Measurements from ENCODE around the gene NEK5.

DNA sequence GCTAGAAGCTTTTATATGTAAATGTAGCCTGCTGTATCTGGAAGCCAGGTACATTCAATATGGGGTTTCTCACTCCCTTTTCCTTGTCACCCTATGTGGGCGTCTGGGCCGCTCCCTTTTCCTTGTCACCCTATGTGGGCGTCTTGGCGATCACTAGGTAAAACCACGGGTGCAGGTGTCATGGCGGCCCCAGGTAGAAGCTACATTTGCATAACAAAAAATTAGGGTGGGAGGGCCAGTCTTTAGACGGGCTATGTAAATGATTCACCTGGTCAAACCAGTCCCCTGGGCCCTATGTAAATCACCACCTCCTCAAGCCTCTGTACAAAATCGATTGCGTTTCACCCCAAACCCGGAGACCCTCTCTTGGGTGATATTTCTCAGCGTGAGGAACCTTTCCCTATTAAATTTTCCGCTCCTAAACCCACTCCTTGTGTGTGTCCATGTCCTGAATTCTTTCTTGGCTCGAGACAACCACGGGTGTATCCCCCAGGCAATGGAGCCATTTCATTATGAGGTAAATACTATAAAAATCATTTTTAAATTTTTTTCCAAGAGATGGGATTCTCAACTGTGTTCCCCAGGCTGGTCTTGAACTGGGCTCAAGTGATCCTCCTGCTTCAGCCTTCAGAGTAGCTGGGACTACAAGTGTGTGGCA is 2.3 kb downstream of the TRIM13 start:
- PRO-cap, result no peak

GRCh38 chr13:50080760-50080875 is 65.4 kb downstream of the KCNRG start:
- PRO-cap, result bidirectional peak, plus-strand start at chr13:50080791, minus-strand start at chr13:50080609

- PRO-cap, result no peak
Measured at GRCh38 chr13:50114331-50115156, 99.3 kb downstream of the KCNRG start.

DNA sequence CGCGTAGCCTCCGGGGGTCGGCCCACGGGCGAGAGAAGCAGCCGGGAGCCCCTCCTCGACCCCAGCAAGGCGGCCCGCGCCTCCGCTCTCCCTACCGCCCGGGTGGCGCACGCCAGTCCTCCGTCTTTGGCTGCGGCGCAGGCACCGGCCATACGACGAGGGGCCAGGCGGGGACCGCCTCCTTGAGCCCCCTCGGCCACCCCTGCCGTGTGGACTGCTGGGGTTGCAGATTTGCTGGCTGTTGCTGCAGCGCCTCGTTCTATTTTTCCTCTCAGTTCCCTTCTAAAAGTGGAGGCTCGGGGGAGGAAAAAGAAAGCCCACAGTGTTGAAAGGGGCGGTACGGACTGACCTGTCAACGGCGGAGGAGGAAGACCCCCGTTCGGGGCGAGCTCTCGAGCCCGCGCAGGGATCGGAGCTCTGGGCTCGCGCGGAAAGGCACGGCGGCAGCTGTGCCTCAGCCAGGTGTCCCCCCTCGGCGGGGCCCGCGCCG is 109.8 kb downstream of the KCNRG start:
- PRO-cap, result bidirectional peak, plus-strand start at position 355 of the sequence, minus-strand start at position 128 of the sequence

GRCh38 chr13:50141604-50142128 is 126.4 kb downstream of the KCNRG start:
- PRO-cap, result no peak

- PRO-cap, result no peak
Measured at GRCh38 chr13:50714789-50715251, 128.7 kb downstream of the DLEU7 start.

DNA sequence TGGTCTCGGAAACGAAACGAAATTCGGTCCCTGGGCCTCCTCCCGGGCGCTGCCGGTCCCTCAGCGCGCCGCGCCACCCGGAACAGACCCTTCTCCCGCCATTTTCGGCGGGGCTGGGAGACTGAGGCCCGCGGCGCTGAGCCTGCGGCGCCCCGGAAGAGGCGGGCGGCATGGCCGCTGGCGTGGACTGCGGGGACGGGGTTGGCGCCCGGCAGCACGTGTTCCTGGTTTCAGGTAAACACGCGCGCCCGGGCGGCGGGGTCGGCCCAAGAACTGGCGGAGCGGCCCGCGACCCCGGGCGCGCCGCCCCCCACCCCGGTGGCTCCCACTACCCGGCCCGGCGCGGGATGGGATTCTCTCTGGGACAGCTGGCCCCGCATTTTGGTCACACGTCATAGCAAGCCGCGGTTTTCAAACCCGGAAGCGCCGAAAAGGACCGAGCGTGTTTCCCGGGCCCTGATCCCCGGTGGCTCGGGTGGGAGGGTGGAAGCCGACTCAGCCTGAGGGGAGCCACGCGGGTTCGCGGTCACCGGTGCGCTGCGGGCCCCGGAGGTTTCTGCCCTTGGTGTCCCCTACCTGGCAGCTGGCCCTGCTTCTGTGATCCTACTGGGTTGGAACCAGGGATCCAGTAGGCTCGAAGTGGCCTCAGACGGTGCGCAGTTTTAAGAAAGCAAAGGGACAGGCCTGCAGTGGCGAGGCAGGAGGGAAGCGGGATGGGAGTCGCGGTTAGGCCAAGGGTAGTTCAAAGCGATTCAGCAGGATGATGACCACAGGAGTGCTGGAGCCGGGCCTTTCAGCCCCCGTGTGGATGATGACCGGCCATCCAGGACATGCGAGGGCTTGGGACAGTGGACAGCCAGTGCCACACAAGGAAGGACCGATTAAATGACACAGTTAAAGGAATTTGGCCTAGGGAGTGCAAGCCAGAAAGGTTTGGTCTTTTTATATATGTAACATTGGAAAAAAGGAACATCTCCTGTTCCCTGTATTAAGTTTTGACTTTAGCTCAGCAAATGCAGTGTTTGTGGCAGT is 632 bp downstream of the RNASEH2B start:
- PRO-cap, result bidirectional peak, plus-strand start at position 269 of the sequence, minus-strand start at position 115 of the sequence

DNA sequence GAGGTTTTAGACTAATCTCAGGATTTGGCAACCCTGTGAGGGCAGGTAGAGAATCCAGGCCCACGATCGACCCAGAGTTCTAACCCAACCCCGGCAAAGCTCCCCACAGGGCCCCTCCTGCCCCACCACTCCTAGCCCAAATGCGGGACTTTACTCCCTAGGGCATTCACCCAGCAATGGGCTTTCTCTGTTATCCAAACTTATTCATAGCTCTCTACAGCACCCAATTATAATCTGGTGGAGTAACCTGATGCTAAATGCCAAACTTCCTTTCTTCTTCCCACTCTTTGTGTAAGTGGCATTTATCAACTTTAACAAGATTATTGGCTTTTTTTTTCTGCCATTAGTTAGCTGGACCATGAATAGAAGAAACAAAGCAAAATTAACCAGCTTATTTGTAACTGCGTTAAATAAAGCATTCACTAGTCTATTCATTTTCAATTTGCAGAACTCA is 1.3 kb downstream of the FAM124A start:
- PRO-cap, result no peak

GRCh38 chr13:51246663-51247505 is 24.7 kb downstream of the FAM124A start:
- PRO-cap, result no peak

DNA sequence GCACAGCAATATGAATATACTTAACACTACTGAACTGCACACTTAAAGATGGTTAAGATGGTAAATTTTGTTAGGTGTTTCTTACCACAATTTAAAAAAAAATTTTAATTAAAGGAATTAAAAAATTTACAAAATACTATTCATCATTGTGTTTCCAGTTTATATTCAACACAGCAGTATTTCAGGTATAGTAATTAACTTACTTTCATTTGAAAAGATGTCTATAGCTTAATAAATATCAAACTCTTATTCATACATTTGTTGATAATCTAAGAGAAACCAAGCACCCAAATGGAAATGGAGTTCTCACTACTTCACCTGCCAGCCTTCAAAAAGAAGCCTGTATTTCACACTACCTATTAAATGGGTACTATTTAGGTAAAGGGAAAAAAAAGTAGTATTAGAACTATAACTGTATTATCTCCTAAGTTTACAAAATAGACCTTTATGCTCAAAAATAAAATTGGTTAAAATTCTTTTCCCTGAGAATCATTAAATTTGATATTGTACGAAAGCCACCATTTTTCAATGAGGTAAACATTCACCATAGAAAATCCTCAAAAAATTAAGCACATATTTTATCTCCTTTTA is 5.8 kb downstream of the INTS6 start:
- PRO-cap, result no peak

DNA sequence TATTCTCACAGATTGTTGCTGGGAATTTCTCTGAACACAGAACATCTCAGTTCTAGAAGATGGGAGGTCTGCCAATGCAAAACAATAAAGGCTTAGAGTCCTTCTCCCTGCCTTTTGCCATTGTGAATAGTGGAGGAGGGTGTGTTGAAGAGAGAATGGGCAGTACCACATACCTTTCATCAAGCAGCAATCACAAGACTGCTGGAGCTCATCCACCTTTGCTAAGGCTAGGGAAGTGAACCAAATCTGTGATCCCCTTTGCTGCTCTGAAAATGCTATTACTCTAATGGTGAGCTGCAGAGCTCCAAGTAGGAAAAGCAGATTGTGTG is 34.4 kb downstream of the WDFY2 start:
- PRO-cap, result no peak

DNA sequence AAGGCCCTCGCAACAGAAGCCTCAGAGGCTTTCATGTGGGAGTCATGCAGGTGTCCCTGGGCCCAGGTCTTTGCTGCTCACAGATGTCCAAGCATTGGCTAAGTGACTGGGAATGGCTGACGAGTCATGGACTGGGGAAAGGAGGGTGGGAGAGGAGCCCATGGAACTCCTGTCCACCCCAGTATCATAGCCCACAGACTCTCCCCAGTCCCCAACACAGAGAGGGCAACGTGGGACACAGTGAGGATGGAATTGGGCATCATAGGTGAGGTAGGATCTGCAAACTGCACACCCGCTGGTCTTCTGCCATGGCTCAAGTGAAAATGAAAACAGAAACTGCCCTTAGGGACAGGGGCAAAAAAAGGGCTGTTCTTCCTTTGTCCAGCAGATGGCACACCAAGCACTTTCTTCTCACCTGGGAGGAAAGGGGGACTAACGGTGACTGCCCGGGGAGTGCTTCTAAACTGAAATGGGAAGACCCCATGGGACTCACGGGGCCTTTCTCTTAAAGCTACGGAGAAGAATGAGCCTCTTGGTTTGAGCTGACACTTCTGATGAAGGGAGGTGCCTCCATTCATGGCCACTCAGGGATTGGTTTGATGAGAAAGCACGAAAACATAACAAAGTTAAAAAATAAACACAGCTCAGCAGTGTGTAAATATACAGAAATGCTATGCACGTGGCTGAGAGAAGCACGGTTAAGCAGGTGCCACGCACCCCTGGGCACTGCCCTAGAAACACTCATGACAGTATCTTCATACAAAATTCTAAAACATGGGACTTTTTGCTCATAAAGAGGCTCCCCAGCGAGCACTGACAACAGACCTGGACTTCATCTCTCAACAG is 11.2 kb upstream of the DHRS12 start:
- PRO-cap, result no peak

DNA sequence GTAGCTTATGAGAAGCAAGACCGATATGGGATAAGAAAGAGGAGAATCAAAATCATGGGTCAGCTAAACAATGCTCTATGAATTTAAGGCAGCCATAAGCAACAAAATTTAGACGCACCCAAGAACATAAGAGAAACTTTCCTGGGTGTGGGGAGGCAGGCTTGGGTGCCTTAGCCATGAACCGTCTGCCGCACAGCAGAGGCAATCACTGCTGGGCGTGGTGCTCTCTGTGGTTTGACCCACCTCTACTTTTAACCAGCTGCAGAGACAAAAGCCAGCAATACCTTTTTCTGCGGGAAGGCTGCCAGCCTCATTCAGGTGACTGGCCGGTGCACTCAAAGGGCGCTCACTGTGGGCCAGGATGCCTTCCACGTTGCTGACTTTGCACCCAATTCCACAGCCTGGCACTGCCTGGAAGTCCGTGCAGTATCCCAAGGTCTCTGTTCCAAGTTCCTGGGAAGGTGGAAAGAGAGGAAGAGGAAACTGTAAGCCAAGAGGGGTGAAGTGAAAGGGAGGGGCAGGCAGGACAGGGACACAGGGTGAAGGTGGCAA is 69.1 kb downstream of the ATP7B start:
- PRO-cap, result no peak

GRCh38 chr13:51998579-51998942 is 12.7 kb downstream of the ATP7B start:
- PRO-cap, result no peak

DNA sequence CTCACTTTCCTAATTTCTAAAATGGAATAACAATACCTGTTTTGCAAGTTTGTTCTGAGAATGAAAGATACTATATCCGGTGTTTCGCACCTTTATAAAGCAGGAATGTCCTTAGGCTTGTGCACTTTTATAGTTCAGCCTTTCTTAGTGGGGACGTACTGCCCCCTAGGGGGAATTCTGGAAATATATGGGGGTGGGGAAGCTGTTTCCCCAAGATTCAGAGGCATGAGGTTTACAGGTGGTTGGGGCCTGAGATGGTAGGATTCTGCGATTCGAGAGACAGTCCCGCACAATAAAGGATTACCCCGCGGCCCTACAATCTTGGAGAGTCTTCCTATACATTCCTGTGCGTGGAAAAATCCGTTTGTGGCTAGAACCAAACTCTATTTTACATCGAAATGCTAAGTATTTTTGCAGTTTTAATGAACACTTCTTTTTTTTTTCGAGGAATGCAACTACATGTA is 1.1 kb downstream of the NEK5 start:
- PRO-cap, result no peak

- PRO-cap, result no peak
Measured at GRCh38 chr13:52128227-52128531, 694 bp downstream of the NEK5 start.

DNA sequence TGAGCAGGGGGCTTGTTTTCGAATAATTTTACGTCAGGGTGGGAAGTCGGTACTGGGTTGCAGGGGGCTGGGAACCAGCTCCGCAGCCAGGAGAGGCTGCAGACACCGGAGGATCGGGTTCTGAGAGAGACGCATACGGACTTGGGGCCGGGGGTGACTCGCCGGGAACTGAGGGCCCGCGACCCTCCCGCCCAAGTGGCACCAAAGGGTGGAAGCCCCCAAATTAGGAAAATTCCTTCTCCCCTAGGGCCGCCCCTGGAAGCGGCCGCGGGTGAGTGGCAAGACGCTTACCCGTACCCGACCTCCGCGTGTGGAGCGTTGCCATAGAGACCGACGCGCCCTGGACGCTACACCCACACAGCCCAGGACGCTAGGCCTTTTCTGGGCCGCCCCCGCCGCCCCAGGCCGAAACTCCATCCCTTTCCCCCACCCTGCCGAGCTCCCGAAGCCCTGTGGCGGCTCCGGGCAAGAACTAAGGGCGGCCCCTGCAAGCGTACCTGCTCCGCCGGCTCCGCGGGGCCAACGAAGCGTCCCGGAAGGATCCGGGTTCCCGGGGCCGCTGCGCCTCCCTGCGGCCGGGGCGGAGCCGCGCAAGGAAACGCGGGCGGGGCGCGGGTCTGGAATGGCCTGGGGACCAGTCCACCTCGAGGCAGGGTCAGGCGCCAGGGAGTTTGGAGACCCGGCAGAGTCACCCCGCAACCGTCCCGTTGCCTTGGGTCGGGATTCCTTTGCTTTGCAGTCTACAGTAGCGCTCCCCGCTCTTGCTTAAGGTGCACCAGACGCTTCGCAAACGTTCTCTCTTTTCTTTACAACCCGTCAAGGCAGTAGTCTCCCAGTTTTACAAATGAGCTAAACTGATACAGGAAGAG is at the start of gene NEK5:
TSS of gene NEK5 (minus strand) at position 542 of the 869 bp plus-strand sequence.
- PRO-cap, result no peak

DNA sequence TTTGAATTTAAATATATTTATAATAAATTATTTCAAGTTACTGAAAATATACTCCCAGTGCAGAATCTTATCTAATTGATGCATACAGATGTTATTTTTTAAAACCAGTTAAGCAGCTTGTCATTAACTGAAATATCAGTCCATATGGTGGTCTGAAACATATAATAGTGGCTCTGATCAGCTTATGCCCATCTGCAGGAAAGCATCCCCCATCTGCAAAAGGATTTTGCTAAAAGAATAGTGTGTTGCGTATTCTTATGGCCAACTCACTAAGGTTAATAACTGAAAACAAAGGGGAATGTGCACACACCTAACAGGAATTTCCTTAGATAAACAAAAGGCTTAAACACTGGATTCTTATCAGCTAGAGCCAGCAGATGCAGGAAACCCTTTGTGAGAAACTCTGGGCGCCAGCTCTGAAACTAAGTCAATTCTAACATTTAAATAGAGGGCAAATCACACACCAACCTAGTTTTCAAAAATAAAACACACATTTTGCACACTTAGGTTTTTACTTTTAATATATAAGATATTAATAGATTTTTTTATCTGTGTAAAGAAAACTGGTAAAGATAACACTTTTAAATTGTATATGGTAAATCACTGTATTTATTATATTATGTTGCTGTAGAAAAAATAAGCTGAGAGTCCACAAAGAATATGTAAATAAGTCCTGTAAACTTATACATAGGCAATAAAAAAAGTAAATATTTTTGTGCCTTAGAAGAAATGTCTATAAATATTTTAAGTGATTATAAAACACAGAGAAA is 22.1 kb downstream of the VPS36 start:
- PRO-cap, result no peak

GRCh38 chr13:52617016-52618121 is 24.9 kb upstream of the HNRNPA1L2 start:
- PRO-cap, result bidirectional peak, plus-strand start at chr13:52617525, minus-strand start at chr13:52617288

- PRO-cap, result no peak
Measured at GRCh38 chr13:52845938-52846865, 2.2 kb downstream of the PCDH8 start.

Measured in anterior vena cava (tissue), 1 donor.